Keratinocyte (primary cell): ENCODE results near the genes NEUROD1 and PDE1A.

DNA sequence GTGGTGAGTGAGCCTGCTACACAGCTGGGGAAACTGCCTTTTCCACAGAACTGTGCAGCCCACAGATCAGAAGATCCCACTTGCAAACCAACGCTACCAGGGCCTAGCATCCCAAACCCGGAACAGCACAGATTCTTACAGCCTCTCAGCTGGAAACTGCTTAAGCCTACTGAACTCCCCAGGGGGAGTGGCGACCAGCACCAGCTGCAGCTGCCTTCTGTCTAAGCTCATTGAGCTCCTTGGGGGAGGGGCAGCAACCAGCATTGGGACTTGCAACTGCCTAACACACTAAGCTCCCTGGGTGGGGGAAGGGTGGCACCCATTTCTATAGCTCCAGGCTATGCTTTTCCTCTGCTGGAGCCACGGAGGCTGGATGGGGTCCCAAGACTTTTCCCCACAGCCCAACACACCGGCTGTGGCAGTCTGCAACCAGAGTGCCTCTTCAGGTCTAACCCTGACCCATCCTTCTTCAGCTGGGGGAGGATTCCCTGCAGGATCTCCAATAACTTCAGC lies 46.1 kb upstream of the ITGA4 start:
CAGE:
- cytosol, long polyA minus RNA, result no peak
- cytosol, long polyA plus RNA, result no peak
- long polyA plus RNA, result no peak
- nucleus, long polyA minus RNA, result no peak
- nucleus, long polyA plus RNA, result no peak

DNA sequence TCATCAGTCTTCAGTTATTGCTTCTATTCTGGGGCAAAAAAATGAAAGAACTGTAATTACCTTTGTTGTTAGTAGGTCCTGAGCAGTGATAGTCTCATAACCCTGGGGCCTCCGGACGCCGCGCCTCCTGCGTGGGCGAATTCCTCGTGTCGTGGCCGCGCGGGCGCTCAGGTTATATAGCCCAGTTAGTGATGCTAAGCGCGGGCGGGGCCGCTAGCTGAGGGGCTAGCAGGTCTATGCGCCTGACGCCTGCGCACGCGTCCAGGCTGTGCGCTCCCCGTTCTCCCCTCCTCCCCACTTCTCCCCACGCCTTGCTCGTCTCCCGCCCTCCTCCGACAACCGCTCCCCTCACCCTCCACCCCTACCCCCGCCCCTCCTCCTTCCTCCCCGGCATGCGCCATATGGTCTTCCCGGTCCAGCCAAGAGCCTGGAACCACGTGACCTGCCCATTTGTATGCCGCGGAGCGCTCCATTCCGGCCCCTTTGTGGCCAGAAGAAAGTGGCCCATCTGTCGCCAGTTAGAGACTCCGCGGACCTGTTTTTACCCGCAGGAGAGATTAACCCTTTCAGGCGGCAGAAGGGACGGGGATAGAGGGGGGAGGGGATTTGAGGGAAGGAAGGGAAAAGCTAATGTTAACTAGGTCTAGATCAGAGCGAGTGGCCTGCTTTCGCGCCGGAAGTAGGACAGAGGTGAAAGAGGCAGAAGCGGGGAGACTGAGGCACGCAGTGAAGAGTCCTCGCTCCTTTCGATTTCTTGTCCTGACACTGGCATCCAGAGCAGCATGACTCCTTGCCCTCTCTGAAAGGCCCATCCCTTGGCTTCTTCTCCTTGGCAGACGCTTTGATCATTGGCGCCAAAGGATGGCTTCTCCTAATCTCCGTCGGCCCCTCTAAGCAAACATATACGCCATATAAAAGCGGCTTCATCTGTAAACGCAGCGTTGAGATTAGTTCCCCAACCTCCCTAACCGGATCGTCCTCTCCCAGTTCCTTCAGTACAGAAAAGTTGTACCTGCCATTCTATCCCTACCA lies at the start of gene NEUROD1:
Gene NEUROD1 (minus strand): TSS at position 148 of the 1,032 bp plus-strand sequence.
CAGE:
- cytosol, long polyA minus RNA, result no peak
- cytosol, long polyA plus RNA, result no peak
- long polyA plus RNA, result no peak
- nucleus, long polyA minus RNA, result no peak
- nucleus, long polyA plus RNA, result no peak

CAGE:
- cytosol, long polyA minus RNA, result no peak
- cytosol, long polyA plus RNA, result no peak
- long polyA plus RNA, result no peak
- nucleus, long polyA minus RNA, result no peak
- nucleus, long polyA plus RNA, result no peak
These were observed 87.6 kb upstream of the ITPRID2 start for GRCh38 chr2:181803883-181804464.

CAGE:
- cytosol, long polyA minus RNA, result no peak
- cytosol, long polyA plus RNA, result no peak
- long polyA plus RNA, result no peak
- nucleus, long polyA minus RNA, result no peak
- nucleus, long polyA plus RNA, result no peak
These were observed 80.5 kb upstream of the ITPRID2 start for GRCh38 chr2:181810670-181811740.

DNA sequence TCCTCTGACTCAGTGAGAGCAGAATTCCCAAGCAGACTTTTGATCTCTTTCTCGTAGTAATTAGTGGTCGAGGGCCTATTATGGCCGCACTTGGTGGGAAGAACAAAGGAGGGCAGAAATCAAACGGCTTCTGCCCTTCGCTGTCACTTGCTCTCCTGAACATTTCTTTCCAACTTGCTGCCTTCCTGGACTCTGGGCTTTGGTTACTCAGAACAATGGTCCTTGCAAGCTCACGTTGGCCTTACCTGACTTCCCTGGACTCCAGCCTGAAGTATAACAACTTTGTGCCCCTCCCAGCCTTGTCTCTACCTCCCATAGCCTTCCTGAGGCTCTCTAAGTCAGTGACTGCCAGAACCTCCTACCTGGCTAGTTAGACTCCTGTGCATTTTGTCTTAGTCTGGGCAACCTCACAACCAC lies 30.2 kb upstream of the ITPRID2 start:
CAGE:
- cytosol, long polyA minus RNA, result no peak
- cytosol, long polyA plus RNA, result no peak
- long polyA plus RNA, result no peak
- nucleus, long polyA minus RNA, result no peak
- nucleus, long polyA plus RNA, result no peak

DNA sequence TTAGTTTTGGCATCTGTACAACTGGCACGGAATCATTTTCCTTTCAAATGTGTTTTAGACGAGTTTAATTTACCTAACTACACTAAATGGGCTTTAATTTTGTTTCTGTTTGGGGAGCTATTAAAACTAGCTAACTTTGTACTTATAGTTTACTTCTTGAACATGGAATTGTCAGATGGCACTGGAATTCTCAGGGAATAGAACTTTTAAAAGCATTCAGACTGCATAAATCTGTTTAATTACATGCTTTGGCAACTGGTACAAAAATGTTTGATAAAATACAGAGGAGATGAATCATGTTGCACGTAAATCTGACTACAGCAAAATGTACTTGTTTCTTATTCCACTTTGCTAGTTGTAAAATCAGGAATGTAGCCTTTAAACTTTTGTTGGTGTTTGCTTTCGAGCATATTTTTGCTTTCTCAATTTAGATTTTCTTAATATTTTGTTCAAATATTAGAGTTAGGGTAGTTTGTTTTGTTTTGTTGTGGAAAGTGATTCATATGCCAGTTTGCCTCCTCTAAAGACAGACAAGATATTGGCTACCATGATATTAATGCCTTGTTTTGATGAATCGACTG lies 1.6 kb downstream of the ITPRID2 start:
CAGE:
- cytosol, long polyA minus RNA, result no peak
- cytosol, long polyA plus RNA, result no peak
- long polyA plus RNA, result no peak
- nucleus, long polyA minus RNA, result no peak
- nucleus, long polyA plus RNA, result no peak

DNA sequence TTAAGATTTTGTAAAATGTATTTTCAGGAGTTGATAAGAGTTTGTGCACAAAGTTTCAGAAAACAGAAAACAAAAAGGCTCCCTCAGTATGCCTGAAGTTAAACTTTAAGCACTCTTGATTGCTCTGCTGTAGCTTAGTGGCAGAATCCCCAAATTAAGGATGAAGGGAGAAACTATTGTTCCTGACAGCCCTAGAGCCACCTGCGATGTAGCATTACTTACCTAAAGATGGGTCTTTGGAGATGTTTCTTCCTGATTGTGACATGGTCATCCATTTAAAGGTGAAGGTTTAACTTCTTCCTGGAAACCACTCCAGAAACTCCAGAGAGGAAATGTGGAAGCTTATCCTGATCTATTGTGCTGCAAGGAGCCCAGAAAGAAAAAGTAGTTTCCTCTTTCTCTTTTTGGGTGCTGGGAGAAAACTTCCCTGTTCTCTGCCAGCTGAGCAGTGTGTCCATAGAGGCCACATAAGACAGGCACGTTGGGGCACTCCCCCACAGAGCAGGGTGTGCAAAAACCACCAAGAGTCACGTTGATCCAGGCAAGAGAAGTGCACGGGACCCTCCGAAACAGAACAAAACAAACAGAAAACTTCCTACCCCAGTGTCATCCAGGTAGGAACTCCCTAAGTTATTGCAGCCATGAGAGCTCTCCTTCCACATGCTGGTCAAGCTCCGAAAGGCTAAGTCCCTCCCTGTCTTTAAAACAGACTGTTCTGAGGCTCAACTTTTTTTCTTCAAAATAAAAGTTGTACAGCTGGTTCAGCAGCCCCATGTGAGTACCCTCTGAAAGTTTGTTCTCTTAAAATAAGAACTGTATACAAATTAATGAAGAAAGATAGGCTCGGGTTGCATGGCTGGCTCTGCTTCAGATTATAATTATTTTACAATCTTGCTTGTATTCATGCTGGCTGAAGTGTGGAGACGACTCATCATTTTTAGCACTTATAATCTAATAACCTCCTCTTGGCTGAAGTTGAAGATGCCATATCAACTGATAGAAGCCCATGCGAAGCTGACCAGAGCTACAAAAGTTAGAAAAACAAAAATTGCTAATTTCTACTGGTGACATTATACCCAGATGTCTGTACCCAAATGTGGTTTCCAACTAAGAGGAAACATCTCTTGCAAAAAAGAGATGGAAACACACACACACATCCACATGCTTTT lies at the start of gene PDE1A:
Gene PDE1A (minus strand): TSS at position 681 of the 1,169 bp plus-strand sequence.
CAGE:
- cytosol, long polyA minus RNA, result no peak
- cytosol, long polyA plus RNA, result no peak
- long polyA plus RNA, result no peak
- nucleus, long polyA minus RNA, result no peak
- nucleus, long polyA plus RNA, result no peak

DNA sequence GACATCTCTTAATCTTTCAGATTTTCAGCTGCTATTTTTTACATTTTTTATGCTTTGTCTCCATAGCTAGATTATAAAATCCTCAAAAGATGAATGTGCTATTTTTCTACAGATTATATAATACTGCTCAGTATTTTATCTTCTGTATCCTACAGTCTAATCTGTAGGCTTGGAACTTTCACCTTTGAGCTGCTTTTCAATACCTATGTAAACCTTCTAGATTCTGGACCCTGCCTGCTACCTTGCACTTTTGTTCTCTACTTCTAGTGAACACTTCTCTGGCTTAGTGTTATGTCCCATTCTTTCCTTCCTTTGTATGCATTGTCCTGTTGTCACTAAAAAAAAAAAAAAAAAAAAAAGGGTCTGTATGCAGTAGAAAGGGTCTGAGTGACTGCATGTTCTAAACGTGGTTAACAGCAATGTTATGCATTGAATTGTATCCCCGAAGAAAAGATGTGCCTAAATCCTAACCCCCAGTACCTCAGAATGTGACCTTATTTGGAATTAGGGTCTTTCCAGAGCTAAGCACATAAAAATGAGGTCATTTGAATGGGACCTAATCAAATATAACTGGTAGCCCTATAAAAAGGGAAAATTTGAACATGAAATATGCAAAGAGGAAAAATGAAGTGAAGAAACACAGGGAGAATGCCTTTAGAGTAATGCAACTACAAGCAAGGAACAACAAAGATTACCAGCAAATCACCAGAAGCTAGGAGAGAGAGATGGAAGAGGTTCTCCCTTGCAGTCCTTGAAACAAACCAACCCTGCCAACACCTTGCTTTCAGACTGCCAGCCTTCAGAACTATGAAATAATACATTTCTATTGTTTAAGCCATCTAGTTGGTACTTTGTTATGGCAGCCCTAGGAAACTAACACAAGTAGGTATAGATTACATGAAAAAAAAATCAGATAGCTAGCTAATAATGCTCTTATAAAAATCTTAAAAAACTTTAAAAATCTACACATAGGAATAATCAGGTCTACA lies 64.0 kb downstream of the NCKAP1 start:
CAGE:
- cytosol, long polyA minus RNA, result no peak
- cytosol, long polyA plus RNA, result no peak
- long polyA plus RNA, result no peak
- nucleus, long polyA minus RNA, result no peak
- nucleus, long polyA plus RNA, result no peak

DNA sequence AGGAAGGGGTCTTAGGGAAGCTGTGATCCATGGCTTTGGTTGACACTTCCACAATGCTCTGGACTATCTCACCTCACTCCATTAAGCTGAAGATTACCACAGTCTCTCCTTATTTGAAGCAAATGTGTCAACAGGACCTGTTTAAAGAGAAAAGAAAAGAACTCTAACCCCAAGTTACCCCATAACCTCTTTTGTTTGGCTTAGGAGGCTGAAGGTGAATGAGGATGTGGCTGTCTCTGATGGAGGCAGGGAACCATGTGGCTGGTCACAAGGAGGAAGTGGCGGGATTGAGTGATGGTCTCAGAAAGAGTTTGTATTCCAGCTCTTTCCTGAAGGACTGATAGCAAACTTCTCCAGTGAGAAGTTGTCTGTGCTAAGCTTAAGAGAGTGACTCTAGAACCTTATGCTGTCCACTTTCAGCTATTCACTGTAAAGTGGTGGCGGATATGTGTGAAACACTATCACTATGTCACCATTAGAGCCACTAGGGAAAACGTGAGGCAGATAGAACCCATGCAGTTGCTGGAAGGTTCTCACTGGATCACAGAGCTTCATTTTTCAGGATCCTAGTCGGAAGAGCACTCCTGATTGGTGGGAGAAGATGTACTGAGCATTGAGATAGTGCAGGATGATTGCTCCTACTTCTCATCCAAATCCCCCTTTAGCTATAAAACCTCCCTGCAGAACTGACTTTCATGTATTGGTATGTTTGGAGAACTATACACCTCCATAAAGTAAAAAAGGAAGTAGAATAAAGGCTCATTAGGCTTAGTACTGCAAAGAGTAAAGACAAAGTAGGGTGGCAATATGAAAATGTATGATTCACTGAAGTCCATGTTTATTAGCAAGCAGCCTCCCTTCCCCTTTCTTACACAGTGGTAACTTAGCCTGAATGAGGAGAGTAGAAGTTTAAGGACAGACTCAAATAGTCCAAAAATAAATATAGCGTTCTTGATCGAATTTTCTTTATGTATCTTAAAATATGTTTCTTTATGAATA lies 1.2 kb downstream of the ZNF804A start:
CAGE:
- cytosol, long polyA minus RNA, result no peak
- cytosol, long polyA plus RNA, result no peak
- long polyA plus RNA, result no peak
- nucleus, long polyA minus RNA, result no peak
- nucleus, long polyA plus RNA, result no peak

CAGE:
- cytosol, long polyA minus RNA, result no peak
- cytosol, long polyA plus RNA, result no peak
- long polyA plus RNA, result no peak
- nucleus, long polyA minus RNA, result no peak
- nucleus, long polyA plus RNA, result no peak
These were observed 313.6 kb upstream of the FSIP2 start for GRCh38 chr2:185424798-185425606.

CAGE:
- cytosol, long polyA minus RNA, result no peak
- cytosol, long polyA plus RNA, result no peak
- long polyA plus RNA, result no peak
- nucleus, long polyA minus RNA, result no peak
- nucleus, long polyA plus RNA, result no peak
These were observed 170.7 kb upstream of the FSIP2 start for GRCh38 chr2:185567959-185568278.

DNA sequence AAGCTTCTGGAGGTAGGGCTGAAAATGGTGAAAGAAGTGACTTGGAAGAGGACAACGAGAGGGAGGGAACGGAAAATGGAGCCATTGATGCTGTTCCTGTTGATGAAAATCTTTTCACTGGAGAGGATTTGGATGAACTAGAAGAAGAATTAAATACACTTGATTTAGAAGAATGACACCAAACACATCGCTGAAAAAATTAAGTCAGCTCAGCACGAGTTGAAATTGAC lies 22.4 kb downstream of the ZC3H15 start:
CAGE:
- cytosol, long polyA minus RNA, result no peak
- cytosol, long polyA plus RNA, result no peak
- long polyA plus RNA, result no peak
- nucleus, long polyA minus RNA, result no peak
- nucleus, long polyA plus RNA, result no peak

CAGE:
- cytosol, long polyA minus RNA, result no peak
- cytosol, long polyA plus RNA, result no peak
- long polyA plus RNA, result no peak
- nucleus, long polyA minus RNA, result no peak
- nucleus, long polyA plus RNA, result no peak
These were observed 24.2 kb upstream of the FAM171B start for GRCh38 chr2:186669639-186670126.

CAGE:
- cytosol, long polyA minus RNA, result start-site peak on the plus strand at chr2:186678214-186678313, 15 reads
- cytosol, long polyA plus RNA, result no peak
- long polyA plus RNA, result no peak
- nucleus, long polyA minus RNA, result start-site peak on the plus strand at chr2:186677990-186678123, 52 reads
- nucleus, long polyA plus RNA, result no peak
These were observed 16.0 kb upstream of the FAM171B start for GRCh38 chr2:186677628-186678451.

CAGE:
- cytosol, long polyA minus RNA, result no peak
- cytosol, long polyA plus RNA, result no peak
- long polyA plus RNA, result no peak
- nucleus, long polyA minus RNA, result no peak
- nucleus, long polyA plus RNA, result no peak
These were observed 226.1 kb upstream of the ZSWIM2 start for GRCh38 chr2:187075065-187075544.

GRCh38 chr2:187550858-187551538 lies 3.2 kb downstream of the TFPI start:
CAGE:
- cytosol, long polyA minus RNA, result no peak
- cytosol, long polyA plus RNA, result no peak
- long polyA plus RNA, result no peak
- nucleus, long polyA minus RNA, result no peak
- nucleus, long polyA plus RNA, result no peak

DNA sequence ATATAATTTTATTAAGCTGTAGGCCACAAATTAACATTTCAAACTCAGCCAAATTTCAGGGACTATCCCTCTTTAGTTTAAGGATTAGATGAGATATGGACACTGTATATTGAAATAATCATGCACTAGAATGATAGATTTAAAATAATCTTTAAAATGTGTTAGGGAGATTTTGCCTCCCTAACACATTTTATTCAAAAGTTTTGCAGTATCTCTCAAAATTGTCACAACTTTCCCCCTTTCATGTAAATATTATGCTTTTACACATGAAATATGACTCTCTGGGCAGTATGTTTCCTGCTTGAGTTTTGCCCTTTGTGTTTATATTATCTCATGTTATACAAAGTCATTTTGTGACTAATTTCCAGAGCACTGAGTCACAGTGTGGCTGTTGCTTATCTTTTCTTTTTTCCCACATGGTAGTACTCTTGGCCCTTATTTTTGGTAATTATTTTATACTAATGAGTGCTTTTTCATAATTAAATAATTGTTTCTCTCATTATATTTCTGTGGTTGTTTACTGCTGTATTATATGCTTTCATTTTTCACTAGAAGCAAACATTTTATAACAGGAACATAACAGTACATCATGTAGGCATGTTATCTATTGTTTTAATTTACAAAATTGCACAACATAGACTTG lies 1.1 kb downstream of the TFPI start:
CAGE:
- cytosol, long polyA minus RNA, result no peak
- cytosol, long polyA plus RNA, result no peak
- long polyA plus RNA, result no peak
- nucleus, long polyA minus RNA, result no peak
- nucleus, long polyA plus RNA, result no peak

CAGE:
- cytosol, long polyA minus RNA, result no peak
- cytosol, long polyA plus RNA, result no peak
- long polyA plus RNA, result no peak
- nucleus, long polyA minus RNA, result no peak
- nucleus, long polyA plus RNA, result no peak
These were observed 21.2 kb upstream of the TFPI start for GRCh38 chr2:187575261-187575932.

GRCh38 chr2:187654610-187655043 lies 100.4 kb upstream of the TFPI start:
CAGE:
- cytosol, long polyA minus RNA, result no peak
- cytosol, long polyA plus RNA, result no peak
- long polyA plus RNA, result no peak
- nucleus, long polyA minus RNA, result no peak
- nucleus, long polyA plus RNA, result no peak

GRCh38 chr2:188329206-188330016 lies 37.7 kb downstream of the GULP1 start:
CAGE:
- cytosol, long polyA minus RNA, result no peak
- cytosol, long polyA plus RNA, result no peak
- long polyA plus RNA, result no peak
- nucleus, long polyA minus RNA, result no peak
- nucleus, long polyA plus RNA, result no peak